ENCODE data around the genes IZUMO2, NAPSA, MYBPC2 and SHANK1.

GRCh38 chr19:49894886-49895742 is 1.6 kb downstream of the IL4I1 start:
- PRO-cap, result no peak

DNA sequence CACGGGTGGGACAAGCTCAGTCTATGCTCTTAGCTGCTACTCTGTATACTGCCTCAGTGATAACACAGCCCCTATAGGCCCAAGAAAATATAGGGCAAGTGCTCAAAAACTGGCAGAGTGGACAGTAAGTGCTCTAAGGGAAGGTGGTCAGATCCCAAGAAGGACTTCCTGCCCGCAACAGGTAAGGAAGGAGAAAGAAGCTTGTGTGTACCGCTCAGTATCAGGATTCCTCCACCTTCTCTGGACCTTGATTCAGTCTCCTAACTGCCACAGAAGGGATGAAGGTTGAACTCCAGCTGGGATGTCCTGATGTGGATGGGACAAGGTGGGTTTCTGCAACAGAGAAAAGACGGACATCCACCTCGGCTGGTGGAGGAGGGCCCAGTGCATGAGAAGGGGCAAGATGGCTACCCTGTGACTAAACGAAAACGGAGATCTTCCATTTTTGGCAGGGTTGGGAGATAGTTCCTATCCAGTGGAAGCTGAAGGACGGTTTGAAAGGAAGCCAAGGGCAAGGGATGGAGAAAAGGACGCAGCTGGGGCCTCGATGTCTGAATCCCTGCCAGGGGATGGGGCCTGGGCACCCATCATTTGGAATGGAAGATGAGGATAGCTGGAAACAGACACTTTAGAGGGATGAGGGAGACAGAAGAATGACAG is 1.4 kb upstream of the ATF5 start:
- PRO-cap, result no peak

- PRO-cap, result no peak
Observed at GRCh38 chr19:49932144-49932997, 3.1 kb upstream of the NUP62 start.

DNA sequence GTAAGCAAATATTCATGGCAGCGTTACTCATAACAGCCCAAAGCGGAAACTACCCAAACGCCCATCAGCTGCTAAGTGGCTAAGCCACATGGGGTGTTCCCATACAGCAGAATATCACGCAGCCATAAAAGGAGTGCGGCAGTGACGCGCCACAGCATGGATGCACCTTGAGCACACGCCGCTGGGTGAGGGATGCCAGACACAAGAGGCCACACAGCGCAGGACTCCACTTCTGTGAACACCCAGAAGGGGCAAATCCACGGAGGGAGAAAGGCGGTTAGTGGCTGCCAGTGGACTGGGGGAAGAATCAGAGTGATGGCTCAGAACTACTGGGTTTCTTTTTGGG is 19.6 kb downstream of the VRK3 start:
- PRO-cap, result no peak

GRCh38 chr19:50162908-50163539 is at the start of gene IZUMO2:
IZUMO2 (minus strand) TSS chr19:50163281.
- PRO-cap, result no peak

DNA sequence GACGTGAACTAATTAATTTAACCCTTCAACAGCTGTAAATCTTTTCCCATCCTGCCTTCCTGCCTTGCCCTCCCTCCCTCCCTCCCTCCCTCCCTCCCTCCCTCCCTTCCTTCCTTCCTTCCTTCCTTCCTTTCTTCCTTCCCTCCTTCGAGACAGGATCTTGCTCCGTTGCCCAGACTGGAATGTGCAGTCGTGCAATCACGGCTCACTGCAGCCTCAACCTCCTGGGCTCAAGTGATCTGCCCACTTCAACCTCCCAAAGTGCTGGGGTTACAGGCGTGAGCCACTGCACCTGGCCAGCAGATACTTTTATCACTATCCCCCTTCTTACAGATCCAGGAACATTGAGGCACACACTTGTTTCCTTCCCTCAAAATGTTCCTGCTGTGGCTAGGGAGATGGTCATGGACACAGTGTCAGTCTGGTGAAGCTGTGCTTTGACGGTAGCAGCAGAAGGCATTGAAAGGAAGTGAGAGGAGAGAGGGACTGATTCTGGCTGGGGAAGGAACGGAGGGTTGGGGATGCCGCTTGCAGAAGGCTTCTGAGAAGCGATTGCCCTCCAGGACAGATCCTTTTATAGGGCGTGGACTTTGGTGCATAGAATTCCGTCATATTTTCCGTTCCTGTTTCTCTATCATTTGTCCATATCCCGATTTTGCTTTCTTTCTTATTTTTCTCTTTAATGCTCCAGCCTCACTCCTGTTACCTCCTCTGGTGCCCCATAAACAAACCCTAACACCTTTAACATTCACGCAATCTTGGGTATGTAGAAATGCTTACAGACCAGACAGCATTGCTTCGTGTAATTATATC is 14.2 kb upstream of the MYH14 start:
- PRO-cap, result no peak

GRCh38 chr19:50333026-50334160 is 4.2 kb upstream of the KCNC3 start:
- PRO-cap, result bidirectional peak, plus-strand start at chr19:50333360, minus-strand start at chr19:50333384; bidirectional peak, plus-strand start at chr19:50333914, minus-strand start at chr19:50333887

DNA sequence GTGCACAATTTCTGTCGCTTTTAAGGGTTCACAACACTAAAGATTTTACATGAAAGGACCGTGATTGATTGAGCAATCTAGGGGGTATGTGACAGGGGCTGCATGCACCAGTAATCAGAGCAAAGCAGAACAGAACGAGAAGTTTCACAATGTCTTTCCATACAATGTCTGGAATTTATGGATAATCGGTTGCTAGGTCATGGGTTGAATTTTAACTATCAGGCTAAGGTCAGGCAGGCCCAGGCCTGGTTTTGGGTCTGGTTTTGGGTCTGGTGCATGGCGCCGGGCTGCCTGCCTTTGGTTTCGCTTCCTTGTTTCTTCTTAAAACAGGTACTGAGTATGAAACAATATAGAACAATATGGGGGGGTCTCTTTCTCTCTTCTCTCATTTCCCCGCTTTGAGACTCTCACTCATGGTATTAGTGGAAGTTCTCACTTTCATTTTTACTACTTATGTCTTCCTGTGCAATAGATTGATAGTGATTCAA is 18.0 kb upstream of the KCNC3 start:
- PRO-cap, result no peak

DNA sequence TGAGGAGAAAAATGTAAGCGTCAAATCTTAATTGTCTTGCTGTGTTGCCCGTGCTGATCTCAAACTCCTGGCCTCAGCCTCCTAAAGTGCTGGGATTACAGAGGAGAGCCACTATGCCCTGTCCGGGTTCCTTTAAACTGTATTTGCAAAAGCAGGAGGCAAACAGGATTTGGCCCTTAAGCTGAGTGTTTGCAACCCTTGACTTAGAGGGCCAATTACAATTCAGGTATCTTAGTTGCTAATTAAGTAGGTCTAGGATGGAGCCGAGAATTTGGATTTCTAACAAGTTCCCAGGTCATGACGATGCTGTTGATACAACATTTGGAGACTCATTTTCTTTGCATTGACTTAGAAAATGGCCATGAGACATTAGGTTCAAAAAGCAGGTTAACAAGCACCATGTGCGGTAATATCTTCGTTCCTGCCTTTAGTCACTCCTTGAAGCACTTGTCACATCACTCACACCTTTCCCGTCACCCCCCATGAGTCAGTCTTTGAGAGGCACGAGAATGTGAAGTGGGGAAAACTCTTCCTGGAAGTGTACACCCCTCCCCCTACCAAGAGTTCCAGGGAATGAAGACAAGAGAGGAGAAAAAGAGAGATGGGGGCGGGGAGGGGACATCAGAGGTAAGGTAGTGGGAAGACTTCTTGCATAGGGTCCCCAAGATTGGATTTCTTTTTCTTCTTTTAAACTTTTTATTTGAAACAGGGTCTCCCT is 2.6 kb downstream of the NAPSA start:
- PRO-cap, result no peak

DNA sequence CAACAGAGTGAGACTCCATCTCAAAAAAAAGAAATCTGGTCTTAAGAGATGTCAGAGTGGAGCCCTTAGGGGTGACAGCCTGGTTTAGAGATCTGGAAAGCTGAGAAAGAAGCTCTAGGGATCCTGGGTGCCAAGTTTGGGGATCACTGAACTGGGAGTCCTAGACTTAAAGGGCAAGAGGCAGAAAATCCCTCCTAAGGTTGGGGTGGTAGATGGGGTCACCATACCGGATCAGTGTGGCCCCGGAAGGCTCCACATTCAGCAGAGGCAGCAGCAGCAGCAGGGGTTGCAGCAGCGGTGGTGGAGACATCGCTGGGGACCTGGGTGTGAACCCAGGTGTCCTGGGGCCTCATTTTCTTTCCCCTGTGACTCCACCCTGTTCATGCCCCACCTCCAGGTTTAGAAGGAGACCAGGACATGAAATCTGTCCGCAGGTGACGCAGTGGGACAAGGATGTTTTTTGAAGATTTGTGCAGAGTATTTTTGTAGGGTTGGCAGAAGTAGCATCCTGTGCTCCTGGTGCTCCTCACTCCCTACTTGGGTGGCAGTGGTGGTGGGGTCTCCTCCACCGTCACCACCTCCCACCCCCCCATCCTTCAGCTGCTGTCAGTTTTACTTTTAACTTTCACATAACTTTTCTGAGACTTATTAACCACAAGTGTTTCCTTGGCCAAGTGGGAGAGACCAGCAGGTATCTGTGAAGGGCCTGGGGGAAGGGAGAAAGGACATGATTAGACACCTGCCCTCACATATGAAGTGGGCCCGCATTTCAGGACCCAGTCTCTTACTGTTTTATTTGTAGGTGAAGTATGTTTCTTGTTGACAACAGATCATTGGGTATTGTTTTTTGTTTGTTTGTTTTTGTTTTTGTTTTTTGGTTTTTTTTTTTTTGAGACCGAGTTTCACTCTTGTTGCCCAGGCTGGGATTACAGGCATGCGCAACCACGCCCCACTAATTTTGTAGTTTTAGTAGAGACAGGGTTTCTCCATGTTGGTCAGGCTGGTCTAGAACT is at the start of gene NAPSA:
TSS of gene NAPSA (minus strand) at position 328 of the 1,013 bp plus-strand sequence.
- PRO-cap, result no peak

- PRO-cap, result bidirectional peak, plus-strand start at chr19:50368861, minus-strand start at chr19:50368679; bidirectional peak, plus-strand start at chr19:50369412, minus-strand start at chr19:50369331
Observed at GRCh38 chr19:50368537-50369667, 3.5 kb upstream of the NAPSA start.

DNA sequence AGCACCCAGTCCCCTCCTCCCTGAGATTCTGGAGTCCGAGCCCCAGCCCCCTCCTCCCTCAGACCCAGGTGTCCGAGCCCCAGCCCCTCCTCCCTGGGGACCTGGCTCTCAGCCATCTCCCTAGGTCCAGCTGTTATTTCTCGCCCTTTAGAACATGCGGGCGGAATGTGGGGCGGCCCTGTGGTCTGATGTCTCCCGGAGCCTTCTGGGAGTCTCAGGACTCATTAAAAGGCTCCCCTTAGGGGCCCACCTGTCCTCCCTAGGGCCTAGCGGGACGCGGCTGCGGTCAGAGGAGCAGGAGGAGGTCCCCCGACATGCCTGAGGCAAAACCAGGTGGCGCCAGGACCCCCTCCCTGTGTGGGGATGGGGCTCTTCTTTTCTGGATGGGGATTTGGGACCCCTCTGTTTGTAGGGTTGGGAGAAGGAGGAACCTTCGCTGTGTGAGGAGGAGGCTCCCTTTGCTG is at the start of gene MYBPC2:
TSS of gene MYBPC2 (plus strand) at position 253 of the 464 bp plus-strand sequence.
- PRO-cap, result no peak

DNA sequence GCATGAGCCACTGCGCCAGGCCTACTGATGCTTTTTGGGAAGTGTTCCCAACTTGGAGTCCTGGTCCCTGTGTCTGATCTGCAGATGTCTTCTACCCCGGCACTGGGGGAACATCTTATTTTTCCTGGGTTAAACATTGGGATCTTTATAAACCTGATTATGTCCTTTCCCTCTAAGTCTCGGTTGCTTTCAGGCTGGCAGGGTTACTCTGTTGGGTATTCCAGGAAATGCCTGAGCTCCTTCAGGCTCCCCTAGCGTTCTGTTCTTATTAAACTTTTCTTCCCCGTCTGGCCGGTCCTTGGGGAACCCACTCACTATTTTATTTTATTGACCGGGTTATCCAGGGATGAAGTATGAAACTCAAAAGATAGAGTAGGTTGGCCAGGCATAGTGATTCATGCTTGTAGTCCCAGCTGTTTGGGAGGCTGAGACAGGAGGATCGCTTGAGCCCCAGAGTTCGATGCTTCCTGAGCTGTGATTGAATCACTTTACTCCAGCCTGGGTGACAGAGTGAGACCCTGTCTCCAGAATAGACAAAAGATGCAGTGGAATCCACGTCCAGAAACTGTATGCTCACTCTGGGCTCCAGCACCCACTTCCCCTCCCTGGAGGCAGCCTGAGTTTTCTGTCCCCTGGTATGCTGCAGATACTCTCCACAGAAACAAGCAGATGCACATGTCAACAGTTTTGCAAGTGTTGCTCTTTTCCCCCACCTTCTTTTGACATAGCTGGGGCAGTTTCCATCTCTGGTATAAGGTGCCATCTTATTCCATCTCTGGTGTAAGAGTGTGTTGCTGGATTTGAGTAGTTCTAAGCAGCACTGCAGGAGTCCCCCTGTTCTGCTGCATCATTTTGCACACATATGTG is 7.9 kb upstream of the GARIN5A start:
- PRO-cap, result no peak

DNA sequence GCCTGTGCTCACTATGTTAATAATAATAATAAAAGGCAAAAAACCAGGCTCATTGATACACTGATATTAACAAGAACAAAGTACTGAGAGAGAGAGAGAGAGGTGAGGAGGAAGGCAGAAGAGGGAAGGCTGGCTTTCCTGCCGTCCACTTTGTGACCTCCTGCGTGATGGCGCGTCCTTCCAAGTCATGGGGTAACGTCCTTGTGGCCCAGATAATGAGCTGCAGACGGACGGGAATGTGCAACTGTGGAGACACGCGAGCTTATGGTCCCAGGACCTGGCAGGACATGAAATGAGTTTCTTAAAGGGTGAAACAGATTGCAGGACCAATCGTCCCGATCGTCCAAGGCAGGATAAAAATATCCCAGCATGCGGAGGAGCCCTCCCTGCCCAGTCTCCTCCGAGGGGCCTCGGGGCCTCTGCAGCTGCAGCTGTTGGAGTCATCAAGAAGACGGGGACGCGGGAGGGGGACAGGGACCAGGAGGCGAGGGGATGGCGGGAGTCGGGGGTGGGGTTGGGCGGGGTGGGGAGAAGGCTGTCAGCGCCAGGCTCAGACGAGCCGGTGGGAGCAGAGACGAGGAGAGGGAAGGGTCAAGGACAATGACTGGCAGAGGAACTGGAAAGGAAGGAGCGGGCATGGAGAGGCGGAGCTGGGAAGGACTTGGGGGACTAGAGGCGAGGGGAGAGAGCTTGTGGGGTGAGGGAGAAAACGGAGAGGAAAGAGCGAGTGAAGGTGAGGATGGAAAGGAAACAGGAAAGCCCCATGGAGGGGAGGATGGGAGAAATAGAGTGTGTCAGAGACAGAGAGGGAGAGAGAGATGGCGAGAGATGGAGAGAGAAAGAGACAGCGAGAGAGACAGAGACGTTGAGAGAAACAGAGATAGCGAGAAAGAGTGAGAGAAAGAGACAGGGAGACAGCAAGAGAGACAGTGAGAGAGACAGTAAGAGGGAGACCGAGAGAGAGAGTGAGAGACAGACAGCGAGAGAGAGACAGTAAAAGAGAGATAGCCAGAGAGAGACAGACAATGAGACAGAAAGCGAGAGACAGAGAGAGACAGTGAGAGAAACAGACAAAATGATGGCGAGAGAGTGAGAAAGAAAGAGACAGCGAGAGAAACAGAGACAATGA is 14.5 kb upstream of the GARIN5A start:
- PRO-cap, result no peak

GRCh38 chr19:50511845-50512277 is 870 bp upstream of the JOSD2 start:
- PRO-cap, result no peak

- PRO-cap, result unidirectional peak, plus-strand start at chr19:50556090
Observed at GRCh38 chr19:50555865-50556489, 12.3 kb downstream of the LRRC4B start.

DNA sequence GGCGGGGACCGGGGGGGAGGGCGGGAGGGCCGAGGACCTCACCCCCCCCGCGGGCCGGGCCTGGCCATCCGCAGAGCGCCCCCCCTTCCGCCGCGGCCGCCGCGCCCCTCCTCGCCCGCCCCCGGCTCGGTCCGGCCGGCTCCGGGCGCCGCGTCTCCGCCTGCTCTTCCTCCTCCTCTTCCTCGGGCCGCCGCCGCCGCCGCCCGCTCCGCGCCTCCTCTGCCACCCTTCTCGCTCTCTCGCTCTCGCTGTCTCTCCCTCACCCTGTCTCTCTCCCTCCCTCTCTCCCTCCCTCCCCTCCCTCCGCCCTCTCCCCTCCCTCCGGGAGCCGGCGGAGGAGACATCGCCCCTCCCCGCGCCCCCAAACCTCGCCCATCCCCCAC is at the start of gene SHANK1:
TSS of gene SHANK1 (minus strand) at position 256 of the 383 bp plus-strand sequence.
- PRO-cap, result unidirectional peak, minus-strand start at position 221 of the sequence

DNA sequence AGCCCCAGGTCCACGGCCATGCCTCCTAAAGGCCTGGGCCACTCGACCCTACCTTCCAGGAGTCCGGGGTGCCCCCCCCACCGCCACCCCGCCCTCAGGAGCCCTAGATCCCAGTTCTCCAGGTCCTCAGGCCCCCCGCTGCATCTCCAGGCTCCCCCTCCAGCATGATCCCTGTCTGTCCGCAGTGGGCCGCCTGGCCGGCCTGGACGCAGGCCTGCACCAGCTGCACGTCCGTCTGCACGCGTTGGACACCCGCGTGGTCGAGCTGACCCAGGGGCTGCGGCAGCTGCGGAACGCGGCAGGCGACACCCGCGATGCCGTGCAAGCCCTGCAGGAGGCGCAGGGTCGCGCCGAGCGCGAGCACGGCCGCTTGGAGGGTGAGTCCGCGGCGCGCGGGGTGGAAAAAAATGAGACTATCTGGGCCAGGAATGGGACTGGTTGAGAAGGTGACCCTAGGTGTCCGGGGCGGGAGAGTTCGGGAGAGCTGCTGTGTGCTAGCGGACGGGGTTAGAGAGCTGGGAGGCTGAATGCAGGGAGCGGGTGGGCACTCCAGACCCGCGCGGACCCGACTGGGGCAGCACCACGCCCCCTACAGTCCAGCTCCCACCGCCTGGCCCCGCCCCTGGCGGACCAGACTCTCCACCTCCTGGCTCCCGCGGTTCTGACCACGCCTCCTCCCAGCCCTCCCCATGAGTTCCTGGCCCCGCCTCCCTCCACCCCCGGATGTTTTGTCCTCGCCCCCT is 1.2 kb downstream of the CLEC11A start:
- PRO-cap, result bidirectional peak, plus-strand start at position 342 of the sequence, minus-strand start at position 262 of the sequence; bidirectional peak, plus-strand start outside the sequence, minus-strand start at position 571 of the sequence

DNA sequence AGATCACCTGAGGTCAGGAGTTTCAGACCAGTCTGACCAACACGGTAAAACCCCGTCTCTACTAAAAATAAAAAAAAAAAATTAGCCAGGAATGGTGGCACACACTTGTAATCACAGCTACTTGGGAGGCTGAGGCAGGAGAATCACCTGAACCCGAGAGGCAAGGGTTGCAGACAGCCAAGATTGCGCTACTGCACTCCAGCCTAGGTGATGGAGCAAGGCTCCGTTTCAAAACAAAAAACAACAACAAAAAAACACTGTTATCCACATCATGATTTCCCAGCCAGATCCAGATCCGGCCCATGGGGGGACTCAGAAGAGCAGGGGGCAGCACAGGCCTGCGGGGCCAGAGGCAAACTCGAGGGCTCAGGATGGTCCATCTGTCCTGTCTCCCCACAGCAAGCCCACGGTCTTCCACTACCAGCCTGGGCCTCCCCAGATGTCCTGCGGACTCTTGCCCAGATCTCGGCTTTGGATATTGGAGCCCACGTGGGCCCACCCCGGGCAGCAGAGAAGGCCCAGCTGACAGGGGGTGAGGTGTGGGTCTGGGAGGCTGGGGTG is 3.1 kb downstream of the ACP4 start:
- PRO-cap, result no peak

- PRO-cap, result bidirectional peak, plus-strand start at chr19:50805230, minus-strand start at chr19:50804594
Observed at GRCh38 chr19:50804762-50805479, 14.7 kb downstream of the ACP4 start.

Measured in WTC11 (cell line).